Bronchial epithelial cell (primary cell): Measurements from ENCODE around the genes TARM1, LILRB5, LILRA2 and NCR1.

DNA sequence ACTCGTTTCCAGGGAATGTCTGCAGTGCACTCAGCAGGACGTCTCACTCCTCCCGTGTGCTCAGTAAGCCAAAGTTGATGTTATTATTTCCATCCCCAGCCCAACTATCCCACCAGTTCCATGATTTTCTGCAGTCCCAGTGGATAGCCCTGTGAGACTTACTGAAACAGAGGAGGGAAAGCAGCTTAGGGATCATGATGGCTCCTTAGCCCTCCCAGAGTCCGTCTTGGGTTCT lies at the start of gene TARM1:
TSS of gene TARM1 (minus strand) at position 221 of the 235 bp plus-strand sequence.
- RRBS, 2 experiments: no CpG with 5 or more reads among the region's 4 CpGs

GRCh38 chr19:54162159-54163268 lies 3.0 kb upstream of the LENG1 start:
- RRBS, 2 experiments: no CpG with 5 or more reads among the region's 59 CpGs

GRCh38 chr19:54206887-54207914 lies 6.5 kb downstream of the RPS9 start:
- RRBS, 2 experiments: no CpG with 5 or more reads among the region's 39 CpGs

GRCh38 chr19:54257129-54257762 lies at the start of gene LILRB5:
LILRB5 (minus strand) TSS chr19:54257273.
- RRBS, 2 experiments: no CpG with 5 or more reads among the region's 12 CpGs

DNA sequence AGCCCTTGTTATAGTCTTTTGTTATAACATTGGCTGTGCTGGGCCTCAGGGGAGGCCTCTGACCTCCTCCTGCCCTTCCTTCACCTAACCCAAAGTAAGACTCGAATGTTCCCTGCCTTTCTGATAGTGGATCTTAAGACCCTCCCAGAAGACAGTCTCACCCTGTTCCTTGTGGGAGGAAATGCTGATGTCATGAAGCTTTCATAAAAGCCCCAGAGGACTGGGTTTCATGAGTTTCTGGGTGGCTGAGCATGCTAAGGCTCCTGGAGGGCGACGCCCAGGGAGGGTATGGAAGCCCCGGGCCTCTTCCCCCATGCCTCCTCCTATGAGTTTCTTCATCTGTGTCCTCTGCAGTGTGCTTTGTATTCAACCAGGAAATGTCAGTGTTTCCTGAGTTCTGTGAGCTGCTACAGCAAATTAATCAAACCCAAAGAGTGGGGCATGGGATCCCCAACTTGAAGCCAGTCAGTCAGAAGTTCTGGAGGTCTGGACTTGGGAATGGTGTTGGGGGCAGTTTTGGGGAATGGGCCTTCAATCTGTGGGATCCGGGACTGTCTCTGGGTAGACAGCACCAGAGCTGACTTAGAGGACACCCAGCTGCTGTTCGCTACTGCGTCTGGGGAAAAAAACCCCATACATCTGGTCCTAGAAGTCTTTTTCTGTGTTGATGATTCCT lies 1.9 kb upstream of the LILRB2 start:
- RRBS, 2 experiments: no CpG with 5 or more reads among the region's 7 CpGs

DNA sequence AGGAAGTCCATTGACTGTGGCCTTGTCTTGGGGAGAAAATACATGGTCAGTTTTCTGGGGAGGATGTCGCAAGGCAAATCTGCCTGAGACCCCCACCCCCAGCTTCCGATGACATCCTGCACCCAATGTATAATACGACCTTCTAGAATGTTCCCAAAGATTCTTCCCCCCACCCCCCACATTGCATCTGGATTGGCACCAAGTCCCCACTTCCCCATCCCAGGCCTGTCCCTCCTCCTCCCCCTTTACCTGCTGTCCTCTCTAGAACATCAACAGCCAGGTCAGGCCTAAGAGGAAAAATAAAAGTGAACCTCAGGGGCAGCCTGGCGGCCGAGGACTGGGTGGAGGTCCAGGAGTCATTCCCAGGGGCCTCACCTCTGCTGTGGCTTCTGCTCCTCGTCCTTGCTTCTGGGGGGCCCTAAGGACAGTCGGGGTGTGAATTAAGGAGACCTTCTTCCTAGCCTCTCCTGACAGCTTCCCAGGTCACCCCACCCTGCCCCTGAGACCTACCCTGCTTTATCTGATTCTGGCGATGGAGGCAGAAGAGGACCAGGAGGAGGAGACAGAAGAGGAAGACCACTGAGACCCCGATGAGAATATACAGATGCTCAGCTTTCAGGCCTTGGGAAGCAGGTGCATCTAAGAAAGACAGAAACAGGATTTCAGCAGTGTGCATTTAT lies 8.6 kb downstream of the LAIR1 start:
- RRBS, 2 experiments: no CpG with 5 or more reads among the region's 9 CpGs

- RRBS, 2 experiments: 0% methylated on average over 2 of the region's 39 CpGs; no CpG with 5 or more reads in 1 of the 2 experiments
Observed at GRCh38 chr19:54387917-54388944, 23.5 kb upstream of the LAIR1 start.

- RRBS, 2 experiments: no CpG with 5 or more reads among the region's 19 CpGs
Observed at GRCh38 chr19:54434022-54434754, 14.8 kb upstream of the LENG8 start.

GRCh38 chr19:54449354-54450192 lies 574 bp downstream of the LENG8 start:
- RRBS, 2 experiments: under 1 to 1% methylated on average over 19 to 30 of the region's 74 CpGs

- RRBS, 2 experiments: no CpG with 5 or more reads among the region's 4 CpGs
Observed at GRCh38 chr19:54532537-54533034, 30.0 kb downstream of the LAIR2 start.

DNA sequence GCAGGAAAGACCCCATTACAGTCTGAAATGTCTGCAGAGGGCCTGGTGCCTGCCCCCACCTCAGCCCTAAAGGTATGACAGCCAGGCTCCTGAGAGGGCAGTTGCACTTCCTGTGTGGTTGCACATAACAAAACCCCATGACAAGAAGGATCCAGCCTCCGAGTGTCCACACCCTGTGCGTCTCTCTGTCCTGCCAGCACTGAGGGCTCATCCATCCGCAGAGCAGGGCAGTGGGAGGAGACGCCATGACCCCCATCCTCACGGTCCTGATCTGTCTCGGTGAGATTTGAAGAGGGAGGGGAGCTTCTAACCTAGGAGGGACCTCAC lies at the start of gene LILRA2:
TSS of gene LILRA2 (plus strand) at position 157 of the 327 bp plus-strand sequence.
- RRBS, 2 experiments: no CpG with 5 or more reads among the region's 6 CpGs

DNA sequence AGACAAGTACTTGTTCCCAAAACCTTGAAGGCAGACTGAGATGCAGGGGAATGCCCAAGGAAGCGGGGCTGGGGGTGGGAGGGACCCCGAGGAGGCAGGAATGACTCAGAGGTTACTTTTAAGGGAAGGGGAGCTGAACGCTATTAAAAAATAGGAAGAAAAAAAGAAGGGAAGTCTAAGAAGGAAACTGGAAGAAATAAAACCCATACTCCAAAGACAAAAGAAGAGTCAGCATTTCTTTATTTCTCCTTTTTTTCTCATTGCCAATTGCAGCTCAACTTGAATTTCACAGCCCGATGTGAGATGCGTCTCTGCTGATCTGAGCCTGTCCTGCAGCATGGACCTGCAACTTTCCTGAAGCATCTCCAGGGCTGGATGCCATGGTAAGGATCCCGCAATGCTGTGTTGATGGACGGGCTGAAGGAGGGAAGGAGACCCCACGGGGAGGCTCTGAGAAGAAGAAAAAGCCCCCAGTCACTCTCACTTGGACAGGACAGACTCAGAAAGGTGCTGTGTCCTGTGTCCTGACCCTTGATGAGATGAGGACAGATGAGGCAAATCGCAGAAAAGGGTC lies 13.4 kb downstream of the LILRB1 start:
- RRBS, 2 experiments: no CpG with 5 or more reads among the region's 9 CpGs

GRCh38 chr19:54905522-54906809 lies at the start of gene NCR1:
NCR1 (plus strand) TSS chr19:54906148.
- RRBS, 2 experiments: 80 to 83% methylated on average over 2 of the region's 33 CpGs

DNA sequence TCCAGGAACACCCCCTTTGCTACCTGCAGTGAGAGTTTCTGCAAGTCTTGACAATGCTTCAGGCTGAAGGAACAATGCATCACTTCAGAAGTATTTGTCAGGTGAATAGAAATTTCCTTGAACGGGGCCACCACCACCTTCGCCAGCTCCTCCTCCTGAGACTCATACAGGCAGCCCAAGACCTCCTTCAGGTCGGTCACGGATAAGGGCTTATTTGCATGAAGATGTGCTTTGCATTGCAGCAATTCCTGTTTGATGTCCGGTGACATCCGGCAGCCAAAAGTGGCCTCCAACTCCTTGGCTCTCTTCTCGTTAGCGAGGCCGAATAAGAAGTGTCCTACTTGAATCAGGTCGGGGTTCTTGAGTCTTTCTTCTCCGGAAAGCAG lies 27.3 kb upstream of the NLRP2 start:
- RRBS, 2 experiments: no CpG with 5 or more reads among the region's 11 CpGs

- RRBS, 2 experiments: no CpG with 5 or more reads among the region's 10 CpGs
Observed at GRCh38 chr19:55088560-55089120, 13.0 kb downstream of the EPS8L1 start.

DNA sequence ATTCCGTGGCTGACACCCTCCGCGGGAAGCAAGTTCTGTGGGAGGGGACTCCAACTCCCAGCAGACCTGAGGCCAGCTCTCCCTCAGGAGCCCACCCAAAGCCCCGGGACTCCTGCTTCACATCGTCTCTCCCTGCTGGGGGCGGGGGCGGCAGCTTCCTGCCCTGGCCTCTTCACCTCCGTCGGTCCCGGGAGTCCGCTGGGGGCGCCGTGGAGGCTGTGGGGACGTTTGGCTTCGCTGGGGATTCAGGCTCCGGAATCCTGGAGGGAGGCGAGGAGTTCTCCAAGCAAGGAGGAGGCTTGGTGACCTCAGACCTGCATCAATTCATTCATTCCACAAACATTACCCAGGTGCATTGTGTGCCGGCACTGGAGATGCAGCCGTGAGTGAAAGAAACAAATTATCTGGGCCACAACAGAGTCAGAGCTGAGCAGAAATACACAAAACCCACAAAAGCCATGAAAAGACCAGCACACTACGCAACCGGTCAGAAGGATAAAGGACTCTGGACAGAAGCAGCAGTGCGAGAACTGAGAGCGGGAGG lies 18.9 kb downstream of the EPS8L1 start:
- RRBS, 2 experiments: 76 to 82% methylated on average over 11 to 12 of the region's 23 CpGs

- RRBS, 2 experiments: 72 to 82% methylated on average over 9 of the region's 20 CpGs
Observed at GRCh38 chr19:55095902-55096452, 20.3 kb downstream of the EPS8L1 start.

DNA sequence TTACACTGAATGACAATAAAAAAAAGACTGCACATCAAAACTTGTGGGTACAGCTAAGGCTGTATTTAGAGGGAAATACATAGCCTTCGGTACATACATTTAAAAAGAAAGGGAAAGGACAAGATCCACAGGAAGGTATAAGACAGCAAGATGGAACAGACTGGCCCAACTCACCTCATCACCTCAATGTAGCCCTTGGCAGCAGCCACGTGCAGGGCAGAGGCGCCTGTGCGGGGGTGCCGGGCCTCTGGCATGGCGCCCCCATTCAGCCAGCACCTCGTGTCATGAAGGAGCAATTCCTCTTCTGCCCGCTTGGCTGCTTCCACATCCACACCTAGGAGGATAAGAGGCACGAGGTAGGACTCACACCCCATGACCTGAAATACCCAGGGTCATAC lies 14.2 kb downstream of the PPP1R12C start:
- RRBS, 2 experiments: no CpG with 5 or more reads among the region's 9 CpGs

DNA sequence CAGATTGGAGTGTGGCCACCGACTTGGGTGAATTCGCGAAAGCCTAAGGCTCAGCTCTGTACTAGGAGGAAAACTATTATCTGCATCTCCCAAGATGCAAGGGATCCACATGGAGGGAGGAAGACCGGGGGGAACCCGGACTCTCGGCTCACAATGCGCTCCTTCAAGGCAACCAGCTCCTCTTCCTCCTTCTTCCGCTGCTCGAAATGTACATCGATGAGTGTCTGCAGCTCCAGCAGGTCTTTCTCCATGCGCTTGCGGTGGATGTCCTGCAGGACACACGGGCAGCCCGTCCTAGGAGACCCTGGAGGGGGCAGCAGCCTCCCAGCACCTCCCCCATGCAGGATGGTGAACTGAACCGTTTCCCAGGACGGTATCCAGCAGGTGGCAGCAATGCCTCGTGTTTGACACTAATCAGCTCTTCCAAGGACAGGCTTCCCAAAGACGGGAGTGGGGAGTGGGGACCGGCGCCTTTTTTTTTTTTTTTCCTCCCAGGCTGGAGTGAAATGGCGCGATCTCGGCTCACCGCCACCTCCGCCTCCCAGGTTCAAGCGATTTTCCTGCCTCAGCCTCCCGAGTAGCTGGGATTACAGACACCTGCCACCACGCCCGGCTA lies 7.9 kb downstream of the TNNT1 start:
- RRBS, 2 experiments: no CpG with 5 or more reads among the region's 29 CpGs

- RRBS, 2 experiments: 2 to 3% methylated on average over 5 of the region's 41 CpGs
Observed at GRCh38 chr19:55165536-55166404, 643 bp downstream of the DNAAF3 start.